Hair follicle dermal papilla cell (primary cell): Measurements from ENCODE around the gene RIOK1.

GRCh38 chr6:6753092-6753720 is 164.7 kb downstream of the LY86 start:
- CAGE, long polyA plus RNA = no peak

DNA sequence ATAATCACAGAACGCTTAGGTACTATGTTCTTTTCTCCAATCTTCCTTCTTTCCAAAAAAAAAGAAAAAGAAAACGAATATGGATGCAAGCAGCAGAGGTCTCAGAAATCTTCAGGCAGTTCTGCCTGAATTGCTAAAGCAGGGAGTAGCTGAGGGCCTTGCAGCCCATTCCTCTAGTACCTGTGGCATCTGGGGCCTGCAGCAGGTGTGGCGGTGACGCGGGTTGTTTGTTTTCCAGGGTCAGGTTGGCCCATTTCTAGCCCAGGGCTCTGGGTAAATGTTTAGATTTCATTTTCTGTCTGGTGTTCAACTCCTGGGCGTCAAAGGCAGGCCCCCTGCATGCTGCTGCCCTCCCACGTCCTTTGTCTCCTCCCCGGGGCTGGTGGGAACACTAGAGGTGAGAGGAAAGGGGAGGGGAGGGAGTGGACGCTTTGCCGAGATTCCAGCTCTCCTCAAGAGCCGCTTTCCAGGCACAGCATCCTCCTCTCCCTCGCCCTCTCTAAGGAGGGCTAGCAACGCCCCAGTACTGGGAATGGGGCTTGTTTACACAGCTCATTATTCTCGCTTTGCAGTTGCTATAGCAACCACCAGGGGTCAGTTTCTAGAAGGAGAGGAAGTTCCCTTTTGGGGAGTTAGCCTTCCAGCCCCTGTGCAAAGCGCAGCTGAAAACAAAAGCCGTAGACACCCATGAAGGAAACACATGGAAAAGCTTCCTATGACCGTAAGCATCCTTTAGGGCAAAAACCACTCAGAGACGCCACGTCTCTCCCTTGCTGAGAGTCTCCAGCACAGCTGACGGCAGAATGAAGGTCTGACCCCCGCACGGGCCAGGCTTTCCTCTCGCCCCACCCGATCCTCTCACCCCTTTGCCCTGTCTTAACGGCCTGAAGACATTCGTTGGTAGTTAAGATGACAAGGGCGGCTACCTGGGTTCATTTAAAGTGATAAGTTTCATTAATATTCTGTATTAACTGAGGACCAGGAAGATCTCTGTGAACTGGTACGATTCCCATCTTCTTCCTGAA is 170.6 kb downstream of the LY86 start:
- CAGE, long polyA plus RNA = no peak

GRCh38 chr6:6790830-6791072 is 202.2 kb downstream of the LY86 start:
- CAGE, long polyA plus RNA = no peak

GRCh38 chr6:6858497-6859150 is 249.1 kb upstream of the RREB1 start:
- CAGE, long polyA plus RNA = no peak

- CAGE, long polyA plus RNA = no peak
Measured at GRCh38 chr6:7008426-7009036, 99.2 kb upstream of the RREB1 start.

DNA sequence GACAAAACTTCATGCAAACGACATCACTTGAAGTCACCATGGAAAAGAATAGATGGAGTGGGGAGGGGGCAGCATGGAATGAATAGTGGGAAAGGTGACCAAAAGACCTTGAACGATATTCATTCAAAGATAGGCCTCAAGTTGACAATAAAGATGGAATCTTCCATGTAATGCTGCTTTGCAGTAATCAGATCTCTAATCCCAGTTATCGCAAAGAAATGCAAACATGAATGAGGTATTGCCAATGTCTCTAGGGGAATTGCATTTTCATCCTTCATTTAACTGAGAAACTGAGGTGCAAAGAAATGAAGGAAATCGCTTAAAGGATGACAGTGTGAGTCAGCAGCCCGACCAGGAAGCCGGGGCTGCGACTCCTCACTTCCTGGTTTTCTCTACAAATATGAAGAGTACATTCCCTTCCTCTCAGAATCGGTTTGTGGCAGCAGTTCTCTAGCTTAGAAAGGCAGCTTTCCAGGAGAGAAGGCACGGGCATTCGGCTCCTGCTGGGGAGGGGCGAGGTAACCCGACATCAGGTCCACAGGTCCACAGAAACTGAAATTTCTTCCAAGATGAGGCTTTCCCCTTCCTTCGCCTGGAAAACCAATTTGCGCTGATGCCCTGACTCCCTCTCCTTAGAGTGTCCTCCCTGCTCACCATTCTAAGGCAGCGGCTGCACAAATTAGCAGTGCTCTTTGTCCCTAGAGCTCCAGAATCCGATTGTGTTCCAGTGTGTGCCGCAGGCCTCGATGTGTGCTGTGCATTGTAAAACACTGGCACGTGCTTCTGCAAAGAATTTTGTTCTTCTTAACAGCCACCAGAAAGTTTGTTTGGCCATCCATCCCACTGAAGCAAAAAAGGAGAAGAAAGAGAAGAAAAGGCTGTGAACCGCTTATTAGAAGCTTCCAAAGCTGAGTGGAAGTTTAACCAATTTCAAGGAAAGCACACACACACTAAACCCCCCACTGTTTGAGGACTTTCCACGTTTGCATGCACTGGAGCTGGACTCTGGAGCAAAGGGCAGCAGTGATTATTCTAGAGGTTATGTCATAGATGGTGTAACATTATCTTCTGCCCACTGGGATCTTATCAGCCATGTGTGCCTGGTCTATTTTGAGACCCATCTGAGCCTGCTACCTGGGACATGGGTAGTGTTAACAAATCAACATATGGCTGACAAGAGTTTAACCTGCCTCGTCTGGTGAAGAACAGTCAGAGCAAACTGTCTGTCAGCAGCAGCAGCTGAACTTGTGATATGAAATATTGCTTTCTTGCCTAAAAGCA is 65.2 kb upstream of the RREB1 start:
- CAGE, long polyA plus RNA = no peak

DNA sequence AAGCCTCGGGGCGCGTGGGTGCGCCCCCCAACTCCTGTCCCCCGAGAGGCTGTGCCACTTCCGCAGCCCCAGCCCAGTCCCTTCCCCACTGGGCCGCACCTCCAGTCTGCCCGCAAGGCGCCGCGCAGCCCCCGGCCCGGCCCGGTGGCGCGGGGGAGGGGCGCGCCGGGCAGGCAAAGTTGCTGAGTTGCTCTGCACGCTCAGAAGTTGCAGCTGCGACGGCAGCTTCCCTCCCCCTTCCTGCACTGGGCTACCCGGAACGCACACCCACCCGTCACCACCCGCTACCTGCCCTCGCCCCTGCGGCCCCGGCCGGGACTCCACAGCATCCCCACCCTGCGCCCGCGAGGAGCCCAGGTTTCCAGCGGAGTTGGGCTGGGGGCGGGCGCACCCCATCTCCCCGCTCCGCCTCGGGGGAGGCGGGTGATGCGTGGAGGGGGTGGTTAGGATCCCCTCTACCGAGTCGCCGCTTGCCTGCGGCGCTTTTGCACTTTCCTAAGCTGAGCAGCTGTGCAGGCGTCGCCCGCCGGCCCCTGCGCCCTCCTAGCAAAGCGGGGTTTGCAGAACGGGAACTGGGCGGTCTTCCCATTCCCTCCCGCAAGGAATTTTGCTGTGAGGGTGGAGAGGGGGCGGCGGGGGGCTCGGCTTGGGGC is 55.9 kb upstream of the RREB1 start:
- CAGE, long polyA plus RNA = no peak

DNA sequence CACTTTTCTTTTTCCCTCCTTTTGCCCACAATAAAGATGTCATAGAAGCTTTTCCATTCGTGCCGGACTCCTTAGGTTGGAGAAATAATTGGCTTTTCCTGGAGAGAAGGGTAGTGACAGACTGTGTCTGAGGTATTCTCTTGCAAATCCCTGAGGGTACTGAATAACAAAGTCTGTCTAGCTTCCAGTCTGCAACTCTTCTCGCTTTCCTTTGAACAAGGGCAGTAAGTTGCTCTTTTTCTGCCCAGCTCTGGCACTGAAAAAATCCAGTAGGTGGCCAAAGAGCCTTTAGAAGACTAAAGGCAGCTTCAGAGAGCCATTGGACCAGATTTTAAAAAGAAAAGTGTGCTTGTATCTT is 20.7 kb upstream of the RREB1 start:
- CAGE, long polyA plus RNA = no peak

GRCh38 chr6:7142911-7144059 is 35.5 kb downstream of the RREB1 start:
- CAGE, long polyA plus RNA = no peak

GRCh38 chr6:7188971-7189918 is 81.5 kb downstream of the RREB1 start:
- CAGE, long polyA plus RNA = no peak

DNA sequence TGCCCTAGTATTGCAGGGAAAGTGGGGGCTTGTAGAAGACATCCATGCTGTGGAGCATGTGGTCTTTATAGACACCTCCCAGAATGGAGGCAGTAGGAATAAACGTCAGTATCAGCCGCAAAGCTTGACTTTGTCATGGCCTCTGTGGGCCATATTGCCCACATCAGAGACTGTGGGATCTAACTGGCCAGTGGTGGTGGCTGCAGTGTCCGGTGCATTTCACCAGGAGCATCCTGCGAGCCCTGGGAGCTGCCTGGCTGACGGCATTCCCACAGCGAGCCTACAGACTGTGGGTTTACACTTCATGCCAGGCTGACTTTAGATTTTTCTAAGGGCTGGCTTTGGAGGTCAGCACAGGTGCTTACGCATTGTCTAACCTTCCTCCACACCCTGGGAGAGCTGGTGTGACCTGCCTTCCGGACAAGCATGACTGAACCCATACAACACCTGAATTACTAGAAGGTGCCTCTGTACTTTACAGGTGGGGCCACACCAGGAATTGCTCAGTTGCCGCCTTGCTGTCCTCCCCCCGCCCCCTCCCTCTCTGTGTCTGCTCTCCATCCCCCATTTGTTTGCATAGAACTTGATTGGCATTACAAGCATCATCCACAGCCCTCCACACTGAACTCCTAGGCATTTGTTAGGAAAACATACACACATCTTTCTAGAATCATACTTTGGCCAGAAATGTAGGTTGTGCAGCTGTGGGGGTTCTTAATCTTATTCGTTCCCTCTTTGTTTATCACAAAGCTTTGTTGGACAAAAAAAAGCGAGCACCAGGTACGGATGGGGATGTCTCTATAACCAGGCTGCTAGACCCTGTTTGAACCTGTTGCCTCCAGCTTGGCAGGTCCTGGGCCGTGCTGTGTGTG is 96.3 kb downstream of the RREB1 start:
- CAGE, long polyA plus RNA = no peak

GRCh38 chr6:7243037-7243518 is 69.9 kb downstream of the SSR1 start:
- CAGE, long polyA plus RNA = no peak

GRCh38 chr6:7267796-7268223 is 45.2 kb downstream of the SSR1 start:
- CAGE, long polyA plus RNA = no peak

DNA sequence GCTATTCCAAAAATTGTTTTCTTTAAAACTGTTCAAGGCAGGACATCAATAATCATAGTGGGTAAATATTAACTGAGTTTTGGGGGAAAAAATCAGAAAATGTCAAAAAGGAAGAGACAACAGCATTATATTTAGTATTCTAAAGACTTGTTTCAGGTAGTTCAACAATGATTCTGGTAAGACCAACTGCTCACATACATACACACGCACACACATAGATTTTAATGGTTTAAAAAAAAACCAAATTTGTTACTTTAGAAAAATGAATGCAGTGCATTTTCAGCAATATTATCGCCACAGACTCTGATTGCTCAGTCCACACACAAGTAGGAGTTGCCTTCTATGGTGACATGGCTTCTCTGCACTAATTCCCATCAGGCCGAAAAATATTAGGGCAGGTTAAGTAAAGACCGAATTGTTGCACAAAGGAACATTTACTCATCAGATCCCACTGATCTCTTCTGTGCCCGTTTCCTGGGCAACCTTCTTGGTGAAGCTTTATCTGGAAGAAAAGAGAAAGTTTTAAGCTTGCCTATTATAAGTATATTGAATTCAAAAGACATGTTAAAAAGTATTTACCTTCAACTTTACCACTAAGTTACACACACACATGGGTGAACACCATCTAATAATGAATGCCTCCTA is 23.4 kb downstream of the SSR1 start:
- CAGE, long polyA plus RNA = no peak

GRCh38 chr6:7314863-7316051 is 2.3 kb upstream of the SSR1 start:
- CAGE, long polyA plus RNA = no peak

GRCh38 chr6:7389591-7390502 is at the start of gene RIOK1:
Gene RIOK1, plus strand, starts transcription at chr6:7389808.
- CAGE, long polyA plus RNA = no peak

DNA sequence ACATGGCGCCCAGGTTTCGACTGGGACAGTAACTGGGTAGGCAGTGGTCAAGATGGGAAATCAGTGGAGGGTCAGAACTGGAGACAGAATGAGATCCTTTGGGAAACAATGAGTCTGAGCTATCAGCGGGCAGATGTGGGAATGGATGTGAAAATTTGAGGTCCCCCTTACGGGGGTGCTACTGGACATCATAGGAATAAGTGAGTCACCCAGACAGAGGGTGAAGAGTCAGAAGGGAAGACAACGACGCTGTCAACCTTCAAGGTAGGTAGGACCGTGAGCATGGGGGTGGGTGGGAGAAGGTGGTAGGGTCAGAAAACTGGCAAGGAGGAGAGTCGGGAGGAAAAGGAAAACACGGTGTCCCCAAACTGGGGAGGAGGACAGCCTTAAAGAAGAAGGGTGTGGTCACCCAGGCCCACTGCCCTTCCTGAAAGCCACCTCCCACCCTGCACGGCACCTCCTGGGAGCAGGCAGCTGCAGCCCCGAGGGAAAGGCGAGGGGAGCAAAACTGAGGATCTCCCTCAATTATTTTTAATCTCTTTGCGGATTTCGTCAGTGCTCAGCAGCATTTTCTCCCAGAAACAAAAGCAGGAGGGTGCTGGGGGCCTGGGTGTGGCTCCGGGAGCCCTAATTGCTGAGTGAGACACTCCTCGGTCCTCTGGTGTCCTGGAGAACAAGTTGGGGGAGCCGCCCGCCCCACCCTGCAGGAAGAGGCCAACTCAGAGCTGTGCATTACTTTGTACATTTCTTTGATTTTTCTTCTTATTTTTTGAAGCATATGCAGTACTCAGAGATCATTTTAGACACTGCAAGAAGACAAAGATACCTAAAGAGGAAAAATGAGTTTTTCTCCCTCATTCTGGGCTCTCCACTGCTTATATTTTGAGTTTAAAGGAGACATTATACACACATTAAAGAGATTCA is 56.3 kb downstream of the RIOK1 start:
- CAGE, long polyA plus RNA = no peak

- CAGE, long polyA plus RNA = no peak
Measured at GRCh38 chr6:7463700-7464287, 74.2 kb downstream of the RIOK1 start.

- CAGE, long polyA plus RNA = no peak
Measured at GRCh38 chr6:7528665-7529076, 12.8 kb upstream of the DSP start.

GRCh38 chr6:7532818-7533248 is 8.6 kb upstream of the DSP start:
- CAGE, long polyA plus RNA = no peak